Cytotoxic T cell (primary cell): ENCODE data around the genes C20orf173, ERGIC3 and EPB41L1.

GRCh38 chr20:35476355-35476899, 21.0 kb downstream of the CEP250 start:
- PRO-cap, 2 experiments, result no peak in any of the 2 experiments

DNA sequence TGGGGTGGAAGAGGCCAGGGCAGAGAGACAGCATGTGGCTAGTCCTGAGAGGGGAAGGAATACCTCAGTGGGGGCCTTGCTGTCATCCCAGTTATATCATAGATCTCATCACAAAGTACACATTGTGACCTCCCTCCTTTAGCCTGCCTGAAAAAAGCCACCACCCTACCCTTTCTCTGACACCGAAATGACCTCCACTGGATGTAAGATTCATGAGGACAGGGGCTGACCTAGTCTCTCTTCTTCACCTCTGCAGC, at the start of gene C20orf173:
C20orf173 (minus strand) TSS at position 69 of the 257 bp plus-strand sequence.
- PRO-cap, 2 experiments, result no peak in any of the 2 experiments

DNA sequence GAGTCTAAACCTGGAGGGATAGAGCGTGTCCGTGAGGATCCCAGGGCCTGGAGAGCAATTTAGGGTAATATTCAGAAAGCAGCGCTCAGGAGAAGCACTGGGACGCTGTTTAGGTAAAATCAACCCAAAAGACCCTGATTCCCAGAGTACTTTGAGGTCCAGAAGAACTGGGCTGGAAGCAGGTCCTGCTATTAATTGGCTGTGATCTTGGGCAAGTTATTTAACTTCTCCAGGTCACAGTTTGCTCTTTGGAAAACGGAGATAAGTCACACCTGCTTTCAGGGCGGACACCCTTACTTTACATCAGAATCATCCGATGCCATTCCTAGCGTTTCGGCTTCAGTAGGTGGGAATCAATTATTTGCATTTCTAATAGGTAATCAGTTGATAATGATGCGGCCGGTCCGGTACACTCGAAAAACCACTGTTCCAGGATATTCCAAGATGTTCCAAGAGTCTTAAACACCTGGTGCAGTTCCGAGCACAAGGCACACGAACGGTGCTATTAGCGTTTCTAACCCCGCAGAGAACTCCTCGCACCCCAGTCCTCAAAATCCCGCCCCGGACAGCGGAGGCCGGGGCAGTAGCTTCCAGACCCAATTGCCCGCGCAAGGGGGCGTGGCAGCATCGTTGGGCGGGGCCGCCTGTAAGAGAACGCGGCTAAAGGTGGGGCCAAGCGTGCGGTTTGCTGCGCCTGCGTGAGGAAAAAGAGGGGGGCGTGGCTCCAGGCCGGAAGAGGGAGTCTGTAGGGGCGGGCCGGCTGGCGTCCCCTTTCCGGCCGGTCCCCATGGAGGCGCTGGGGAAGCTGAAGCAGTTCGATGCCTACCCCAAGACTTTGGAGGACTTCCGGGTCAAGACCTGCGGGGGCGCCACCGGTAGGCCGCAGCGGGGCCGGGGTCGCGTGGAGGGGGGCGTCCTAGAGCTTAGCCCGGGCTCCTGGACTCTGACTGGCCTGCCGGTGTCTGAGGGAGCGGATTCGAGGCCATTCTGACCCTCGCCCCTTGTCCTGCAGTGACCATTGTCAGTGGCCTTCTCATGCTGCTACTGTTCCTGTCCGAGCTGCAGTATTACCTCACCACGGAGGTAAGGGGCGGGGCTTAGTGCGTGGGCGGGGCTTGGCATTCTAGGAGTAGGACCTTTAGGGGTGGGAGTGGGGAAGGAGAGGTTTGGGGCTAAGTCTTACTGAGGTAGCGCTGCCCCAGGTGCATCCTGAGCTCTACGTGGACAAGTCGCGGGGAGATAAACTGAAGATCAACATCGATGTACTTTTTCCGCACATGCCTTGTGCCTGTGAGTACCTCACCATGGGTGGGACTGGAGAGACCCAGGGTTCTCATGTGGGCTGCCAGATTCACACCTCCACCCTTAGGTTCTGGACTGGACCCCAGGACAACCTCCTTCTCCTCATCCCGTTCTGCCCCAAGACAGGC, at the start of gene ERGIC3:
ERGIC3 (plus strand) TSS at position 768 of the 1,430 bp plus-strand sequence.
- PRO-cap, 2 experiments, result peak in 1 of 2 experiments; most common plus-strand start position 772 of the sequence (in 1); most common minus-strand start position 620 of the sequence (in 1)

- PRO-cap, 2 experiments, result no peak in any of the 2 experiments
These were observed 15.2 kb downstream of the ERGIC3 start for GRCh38 chr20:35556907-35557704.

DNA sequence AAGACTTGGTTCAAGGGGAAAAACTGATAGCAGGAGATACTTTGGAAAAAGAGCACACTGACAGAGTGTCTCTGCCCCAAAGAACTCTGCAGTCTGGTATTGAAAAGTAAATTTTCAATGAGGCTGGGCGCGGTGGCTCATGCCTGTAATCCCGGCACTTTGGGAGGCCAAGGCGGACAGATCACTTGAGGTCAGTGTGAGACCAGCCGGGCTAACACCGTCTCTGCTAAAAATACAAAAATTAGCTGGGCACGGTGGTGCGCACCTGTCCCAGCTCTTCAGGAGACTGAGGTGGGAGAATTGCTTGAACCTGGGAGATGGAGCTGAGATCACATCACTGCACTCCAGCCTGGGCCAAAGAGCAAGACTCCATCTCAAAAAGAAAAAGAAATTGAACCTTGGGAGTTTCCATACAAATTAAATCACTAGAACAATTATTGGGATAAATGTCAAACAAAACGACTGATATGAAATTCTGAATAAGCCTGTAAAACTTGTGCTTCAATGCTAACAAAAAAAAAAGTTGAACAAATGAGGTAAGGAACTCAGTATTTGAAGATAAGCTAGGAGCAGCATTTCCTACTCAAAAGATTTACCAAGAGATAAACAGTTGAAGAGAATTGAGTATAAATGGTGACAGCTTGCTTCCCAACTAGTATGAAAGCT, 3.5 kb downstream of the ROMO1 start:
- PRO-cap, 2 experiments, result no peak in any of the 2 experiments

GRCh38 chr20:35713227-35714063, 14.2 kb downstream of the ROMO1 start:
- PRO-cap, 2 experiments, result no peak in any of the 2 experiments

DNA sequence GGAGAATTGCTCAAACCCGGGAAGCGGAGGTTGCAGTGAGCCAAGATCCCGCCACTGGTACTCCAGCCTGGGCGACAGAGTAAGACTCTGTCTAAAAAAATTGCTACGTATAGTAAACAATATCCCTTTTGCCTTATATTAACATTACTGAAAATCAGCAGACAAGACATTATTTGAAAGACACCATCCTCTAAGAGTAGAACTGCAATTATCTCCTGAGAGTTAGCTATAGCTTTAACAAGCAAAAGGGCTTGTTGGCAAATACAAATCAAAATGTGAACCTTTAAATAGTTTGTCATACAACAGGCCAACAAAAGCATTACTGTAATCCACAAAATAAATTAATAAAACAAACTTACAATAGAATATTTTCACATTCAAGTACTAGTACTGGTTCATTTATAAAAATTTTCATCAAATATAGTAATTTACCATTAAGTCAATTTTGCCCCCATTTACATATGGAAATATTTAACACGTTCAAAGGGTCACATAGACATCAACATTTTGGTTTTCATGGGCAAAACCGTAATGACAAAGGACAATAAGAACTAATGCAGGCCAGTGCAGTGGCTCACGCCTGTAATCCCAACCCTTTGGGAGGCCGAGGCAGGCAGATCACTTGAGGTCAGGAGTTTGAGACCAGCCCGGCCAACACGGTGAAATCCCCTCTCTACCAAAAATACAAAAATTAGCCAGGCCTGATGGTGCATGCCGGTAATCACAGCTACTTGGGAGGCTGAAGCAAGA, 9.4 kb downstream of the RBM39 start:
- PRO-cap, 2 experiments, result no peak in any of the 2 experiments

DNA sequence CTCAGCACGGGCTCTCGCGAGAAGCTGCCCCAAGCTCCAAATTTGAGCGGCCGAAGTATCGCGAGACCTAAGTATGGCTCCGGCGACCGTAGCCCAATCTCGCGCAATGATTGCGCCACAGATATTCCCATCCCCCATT, 104 bp upstream of the RBM39 start:
- PRO-cap, 2 experiments, result no peak in any of the 2 experiments

- PRO-cap, 2 experiments, result no peak in any of the 2 experiments
These were observed 77.9 kb downstream of the CNBD2 start for GRCh38 chr20:36046094-36046958.

DNA sequence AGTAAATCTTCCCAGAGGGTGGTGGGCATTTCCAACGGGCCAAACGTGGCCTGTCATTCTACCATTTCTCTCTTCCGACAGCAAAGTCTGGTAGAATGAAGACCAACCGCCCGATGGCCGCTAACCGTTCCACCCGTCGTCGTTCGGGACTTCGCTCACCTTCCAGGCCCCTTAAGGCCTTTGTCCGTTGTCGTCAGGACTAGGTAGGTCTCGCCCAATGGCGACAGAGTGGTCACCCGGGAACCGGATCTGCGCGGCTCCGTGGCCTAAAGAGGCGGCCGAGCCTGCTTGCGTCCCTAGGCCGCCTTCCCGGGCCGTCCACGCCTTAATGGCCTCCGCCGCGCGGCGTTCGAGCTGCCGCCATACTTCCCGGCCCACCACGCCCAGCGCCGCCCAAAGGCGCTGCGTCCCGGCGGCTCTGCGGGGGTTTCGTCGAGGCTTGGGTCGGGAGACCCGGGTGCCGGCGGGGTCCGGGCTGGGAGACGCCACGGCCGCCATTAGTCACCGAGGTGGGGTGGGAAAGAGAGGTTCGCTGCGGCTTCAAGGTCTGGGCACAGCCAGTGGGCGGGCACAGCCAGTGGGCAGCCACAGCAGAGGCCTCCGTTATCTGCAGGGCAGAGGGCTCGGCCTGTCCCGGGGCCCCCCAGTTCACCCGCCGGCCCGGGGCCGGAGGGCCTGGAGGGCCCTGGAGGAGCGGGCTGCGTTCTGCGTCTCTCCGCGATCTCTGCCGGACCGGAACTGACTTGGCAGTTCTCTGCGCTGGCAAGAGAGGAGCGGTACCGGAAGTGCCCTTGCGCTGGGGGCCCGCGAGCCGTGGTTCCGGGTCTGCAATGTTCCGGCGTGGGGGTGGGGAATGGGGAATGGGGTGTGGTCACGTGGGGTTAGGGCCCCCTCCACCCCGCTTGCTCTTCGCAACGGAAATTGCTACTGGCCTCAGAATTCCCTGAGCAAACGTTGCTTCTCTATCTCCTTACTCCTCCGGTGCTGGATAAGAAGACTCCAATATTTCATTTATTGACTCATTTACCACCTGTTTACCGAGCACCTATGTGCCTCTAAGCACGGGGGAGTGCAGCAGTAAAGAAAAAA, 82.2 kb downstream of the CNBD2 start:
- PRO-cap, 2 experiments, result peak in 2 of 2 experiments; most common plus-strand start position 435 of the sequence (in 1); most common minus-strand start position 740 of the sequence (in 2)

GRCh38 chr20:36085228-36085599, 69.3 kb upstream of the EPB41L1 start:
- PRO-cap, 2 experiments, result no peak in any of the 2 experiments

GRCh38 chr20:36112641-36112852, 42.0 kb upstream of the EPB41L1 start:
- PRO-cap, 2 experiments, result no peak in any of the 2 experiments

DNA sequence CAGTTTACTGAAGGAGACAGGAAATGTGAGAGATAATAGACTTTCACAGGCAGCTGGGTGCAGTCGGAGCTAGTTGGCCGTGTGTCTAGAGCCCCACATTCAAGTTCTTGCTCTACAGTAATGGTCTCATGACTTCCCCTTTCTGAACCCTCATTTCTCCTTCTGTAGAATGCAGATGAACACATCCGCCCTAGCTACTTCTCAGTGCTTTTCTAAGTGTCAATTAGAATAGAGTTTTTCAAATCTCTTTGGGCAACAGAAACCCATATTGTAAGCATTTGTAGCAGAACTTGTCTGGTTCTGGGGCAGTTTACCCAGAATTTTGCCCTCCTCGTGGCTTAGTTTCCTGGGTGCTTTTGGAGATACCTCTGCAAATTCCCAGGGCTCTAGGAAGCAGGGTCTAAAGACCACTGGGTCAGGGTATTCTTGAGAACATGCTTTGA, 40.5 kb upstream of the EPB41L1 start:
- PRO-cap, 2 experiments, result no peak in any of the 2 experiments

GRCh38 chr20:36149437-36149993, 5.0 kb upstream of the EPB41L1 start:
- PRO-cap, 2 experiments, result no peak in any of the 2 experiments

DNA sequence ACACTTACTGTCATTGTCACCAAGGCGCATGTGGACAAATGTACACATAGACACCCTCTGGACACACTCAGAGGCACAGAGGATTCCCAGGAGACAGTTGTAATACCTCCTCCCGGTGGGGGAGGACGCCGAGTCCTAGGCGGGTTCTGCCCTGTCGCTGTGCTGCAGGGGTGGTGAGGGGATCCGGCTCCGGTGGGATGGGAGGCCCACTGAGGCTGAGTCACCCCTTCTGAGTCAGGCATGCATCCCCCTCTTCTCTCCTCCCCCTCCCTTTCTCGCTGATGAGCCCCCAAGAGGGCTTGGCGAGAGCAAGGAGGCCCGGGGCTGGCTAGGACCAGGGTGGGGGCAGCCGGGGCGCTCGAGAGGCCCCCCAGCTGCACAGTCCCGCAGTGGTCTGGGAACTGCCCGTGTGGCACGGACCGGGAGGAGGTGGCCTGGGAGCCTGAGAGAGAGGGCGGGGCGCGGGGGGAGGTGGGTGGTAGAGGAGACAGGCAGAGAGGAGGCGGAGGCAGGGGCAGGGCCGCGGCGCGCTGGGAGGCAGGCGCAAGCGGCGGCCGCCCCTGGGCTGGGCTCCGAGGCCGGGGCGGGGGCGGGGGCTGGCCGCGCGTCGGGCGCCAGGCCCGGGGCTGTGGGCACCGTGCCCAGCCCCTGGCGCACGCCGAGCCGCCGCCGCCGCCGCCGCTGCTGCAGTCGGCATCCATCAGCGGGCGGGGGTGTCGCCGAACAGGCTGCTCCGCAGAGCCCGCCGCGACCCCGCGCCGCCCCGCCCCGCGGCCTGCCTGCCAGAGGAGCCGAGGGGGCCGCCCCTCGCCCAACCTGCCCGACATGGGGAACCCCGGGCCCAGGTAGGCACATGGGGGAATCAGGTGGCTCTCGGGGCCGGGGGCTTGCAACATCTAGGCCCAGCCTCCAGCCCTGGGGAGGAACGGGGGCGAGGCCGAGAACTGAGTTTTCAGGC, at the start of gene EPB41L1:
EPB41L1 (plus strand) TSS at position 689 of the 958 bp plus-strand sequence.
- PRO-cap, 2 experiments, result no peak in any of the 2 experiments

GRCh38 chr20:36467587-36468203, 73.6 kb upstream of the MYL9 start:
- PRO-cap, 2 experiments, result no peak in any of the 2 experiments

DNA sequence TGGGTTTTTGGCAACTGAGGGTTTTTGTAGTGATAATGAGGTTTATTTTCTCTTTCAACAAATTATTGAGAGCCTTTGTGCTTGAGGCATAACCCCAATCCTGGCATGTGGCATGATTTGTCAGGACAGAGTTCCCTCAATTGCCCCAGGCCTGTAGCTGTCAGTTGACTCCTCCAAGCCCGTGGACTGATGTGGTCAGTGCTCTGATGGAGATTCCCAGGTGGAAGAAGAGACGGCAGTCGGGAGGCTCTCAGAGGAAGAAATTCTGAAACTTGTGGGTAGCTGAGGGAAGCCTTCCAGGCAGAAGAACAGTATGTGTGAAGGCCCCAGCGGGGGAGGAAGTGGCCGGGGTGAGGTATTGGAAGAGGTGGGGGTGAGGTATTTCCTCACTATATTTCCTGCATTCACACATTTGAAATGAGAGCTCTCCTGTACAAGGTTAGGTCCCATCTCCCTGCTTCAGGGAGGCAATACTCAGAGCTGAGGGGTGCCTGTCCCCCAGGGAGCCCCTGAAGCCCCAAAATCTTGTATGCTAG, 49.5 kb upstream of the MYL9 start:
- PRO-cap, 2 experiments, result peak in 2 of 2 experiments; most common plus-strand start position 411 of the sequence (in 2); most common minus-strand start position 260 of the sequence (in 1)

DNA sequence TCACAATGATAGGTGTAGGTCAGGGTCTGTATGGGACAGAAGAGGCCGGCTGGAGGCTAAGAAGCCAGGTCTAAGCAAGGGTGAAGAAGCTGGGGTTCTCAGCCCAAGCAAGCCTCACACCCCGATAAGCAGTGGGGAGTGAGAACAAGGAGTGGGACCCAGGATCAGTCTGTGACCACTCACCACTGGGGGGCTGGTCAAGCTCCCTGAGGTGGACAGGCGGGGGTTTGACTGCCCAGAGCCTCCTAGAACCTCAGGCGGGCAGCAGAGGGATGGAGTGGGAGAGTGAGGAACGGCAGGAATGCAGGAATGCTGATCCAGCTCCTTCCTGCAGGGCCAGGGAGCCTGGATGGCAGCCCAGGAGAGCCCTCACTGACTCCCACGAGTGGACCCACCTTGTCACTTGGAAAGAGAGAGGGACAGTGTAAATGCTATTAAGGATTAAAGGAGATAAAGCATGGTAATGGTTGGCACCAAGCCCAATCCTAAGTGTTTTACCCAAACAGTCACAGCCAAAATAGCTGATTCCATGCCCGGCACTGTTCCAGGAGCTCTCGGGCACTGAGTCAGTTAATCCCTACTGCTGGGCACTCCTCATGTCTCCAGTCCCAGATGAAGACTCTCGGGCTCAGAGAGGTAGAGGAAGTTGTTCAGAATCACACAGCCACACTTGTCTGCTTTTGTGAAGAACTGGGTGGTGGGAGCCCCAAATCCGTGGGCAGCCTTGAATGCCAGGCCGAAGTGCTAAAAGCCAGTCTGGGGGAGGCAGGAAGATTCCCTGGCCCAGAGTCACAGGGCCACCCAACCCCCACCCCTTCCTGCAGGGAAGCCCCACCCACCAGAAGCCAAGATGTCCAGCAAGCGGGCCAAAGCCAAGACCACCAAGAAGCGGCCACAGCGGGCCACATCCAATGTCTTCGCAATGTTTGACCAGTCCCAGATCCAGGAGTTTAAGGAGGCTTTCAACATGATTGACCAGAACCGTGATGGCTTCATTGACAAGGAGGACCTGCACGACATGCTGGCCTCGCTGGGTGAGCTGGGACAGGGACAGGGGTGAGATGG, 3.0 kb downstream of the MYL9 start:
- PRO-cap, 2 experiments, result no peak in any of the 2 experiments

DNA sequence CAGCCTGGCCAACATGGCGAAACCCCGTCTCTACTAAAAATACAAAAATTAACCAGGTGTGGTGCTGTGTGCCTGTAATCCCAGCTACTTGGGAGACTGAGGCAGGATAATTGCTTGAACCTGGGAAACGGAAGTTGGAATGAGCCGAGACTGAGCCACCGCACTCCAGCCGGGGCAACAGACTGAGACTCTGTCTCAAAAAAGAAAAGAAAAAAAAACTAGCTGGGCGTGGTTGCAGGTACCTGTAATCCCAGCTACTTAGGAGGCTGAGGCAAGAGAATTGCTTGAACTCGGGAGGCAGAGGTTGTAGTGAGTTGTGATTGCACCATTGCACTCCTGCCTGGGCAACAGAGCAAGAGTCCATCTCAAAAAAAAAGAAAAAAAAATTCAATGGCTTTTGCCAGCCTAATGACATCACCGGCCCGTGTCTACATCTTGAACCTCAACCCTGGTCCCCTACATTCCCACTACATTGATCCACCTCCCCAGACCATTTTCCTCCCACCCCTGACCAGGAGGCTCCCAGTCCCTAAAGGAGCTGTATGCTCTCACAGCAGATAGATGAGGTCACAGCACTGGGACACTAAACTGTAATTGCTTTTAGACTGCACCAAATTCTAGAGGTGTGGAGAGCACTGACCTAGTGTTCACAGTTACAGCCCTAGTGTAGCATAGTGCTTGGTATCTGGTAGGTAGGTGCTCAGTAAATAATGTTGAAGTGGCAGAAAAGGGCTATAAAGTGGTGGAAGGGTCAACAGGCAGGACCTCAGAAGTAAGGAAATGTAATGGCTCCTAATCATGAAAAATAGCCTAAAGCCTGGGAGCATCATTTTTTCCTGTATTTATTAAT, 10.5 kb downstream of the TGIF2 start:
- PRO-cap, 2 experiments, result no peak in any of the 2 experiments

GRCh38 chr20:36644677-36644942, 1.4 kb downstream of the SLA2 start:
- PRO-cap, 2 experiments, result peak in 2 of 2 experiments; most common plus-strand start chr20:36644826 (in 1); most common minus-strand start chr20:36644799 (in 2)